SP-49 (cell line): ENCODE measurements around the genes REPS2, RAI2 and ADGRG2.

DNA sequence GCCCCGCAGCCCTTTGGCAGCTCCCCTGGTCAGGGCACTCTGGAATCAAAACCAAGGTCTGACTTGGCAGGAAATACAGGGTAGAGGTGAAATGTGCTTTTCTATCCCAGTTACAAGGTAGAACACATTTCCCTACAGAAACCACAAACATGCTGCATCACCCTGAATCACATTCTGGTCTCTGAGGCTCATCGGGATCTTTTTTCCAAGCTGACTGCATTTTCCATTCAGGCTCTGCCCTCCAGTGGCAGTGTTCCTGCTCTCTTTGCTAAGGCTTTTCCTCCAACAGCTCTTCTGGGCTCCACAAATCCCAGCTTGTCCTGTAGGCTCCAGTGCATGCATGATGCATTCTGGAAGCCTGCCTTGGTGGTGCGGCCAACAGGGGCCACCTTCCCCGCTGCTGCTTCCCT is 24.5 kb downstream of the SYAP1 start:
- PRO-cap, result no peak

GRCh38 chrX:16946281-16947299 is at the start of gene REPS2:
REPS2 (plus strand) TSS chrX:16946658.
- PRO-cap, result no peak

DNA sequence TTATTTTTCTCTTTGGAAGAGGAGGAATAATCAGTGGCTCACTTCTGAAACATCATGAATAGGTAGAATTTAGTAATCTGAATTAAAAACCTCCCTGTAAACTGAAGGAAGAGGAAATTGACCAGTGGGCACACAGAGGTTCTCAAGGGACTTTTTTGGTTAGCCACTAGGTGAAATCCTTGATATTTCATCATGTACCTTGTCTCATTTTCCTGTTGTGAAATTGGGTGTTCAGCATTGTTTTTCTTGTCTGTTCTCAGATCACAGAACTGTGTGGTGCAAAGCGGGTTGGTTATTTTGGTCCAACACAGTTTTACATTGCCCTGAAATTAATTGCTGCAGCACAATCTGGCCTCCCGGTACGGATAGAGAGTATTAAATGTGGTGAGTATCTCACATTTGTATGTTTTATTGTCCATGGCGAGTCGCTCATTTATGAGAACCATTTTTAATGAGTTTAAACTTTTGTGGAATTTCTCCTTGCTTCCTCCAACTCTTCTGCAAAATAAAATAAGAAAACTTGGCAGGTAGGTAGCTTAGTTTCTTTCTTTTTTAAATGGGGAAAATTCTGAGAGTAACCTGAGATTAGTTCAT is 59.6 kb downstream of the REPS2 start:
- PRO-cap, result no peak

DNA sequence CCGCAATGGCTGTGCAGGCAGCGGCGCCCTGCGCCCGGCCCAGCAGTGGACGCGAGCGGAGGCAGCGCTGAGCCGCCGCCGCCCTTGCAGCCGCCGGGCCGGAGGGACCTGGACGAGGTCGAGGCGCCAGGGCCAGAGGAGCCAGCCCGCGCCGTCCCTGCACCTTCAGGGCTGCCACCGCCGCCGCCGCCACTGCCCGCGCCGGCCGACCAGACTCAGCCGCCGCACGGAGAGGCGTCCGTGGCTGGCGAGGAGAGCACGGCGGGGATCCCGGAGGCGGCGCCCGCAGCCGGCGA is 733 bp downstream of the NHS start:
- PRO-cap, result no peak

- PRO-cap, result no peak
These were observed 39.4 kb downstream of the NHS start for GRCh38 chrX:17414252-17414862.

DNA sequence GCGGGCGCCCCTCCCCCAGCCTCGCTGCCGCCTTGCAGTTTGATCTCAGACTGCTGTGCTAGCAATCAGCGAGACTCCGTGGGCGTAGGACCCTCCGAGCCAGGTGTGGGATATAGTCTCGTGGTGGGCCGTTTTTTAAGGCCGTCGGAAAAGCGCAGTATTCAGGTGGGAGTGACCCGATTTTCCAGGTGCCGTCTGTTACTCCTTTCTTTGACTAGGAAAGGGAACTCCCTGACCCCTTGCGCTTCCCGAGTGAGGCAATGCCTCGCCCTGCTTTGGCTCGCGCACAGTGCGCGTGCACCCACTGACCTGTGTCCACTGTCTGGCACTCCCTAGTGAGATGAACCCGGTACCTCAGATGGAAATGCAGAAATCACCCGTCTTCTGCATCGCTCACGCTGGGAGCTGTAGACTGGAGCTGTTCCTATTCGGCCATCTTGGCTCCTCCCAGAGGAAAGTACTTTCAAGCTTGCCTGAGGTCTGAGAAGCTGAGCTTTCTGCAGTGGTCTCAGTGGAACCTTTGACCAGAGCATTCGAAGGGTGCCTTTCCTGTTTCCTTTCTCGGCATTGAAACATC is 49.7 kb downstream of the SCML1 start:
- PRO-cap, result no peak

- PRO-cap, result no peak
These were observed 4.1 kb downstream of the RAI2 start for GRCh38 chrX:17856788-17857568.

DNA sequence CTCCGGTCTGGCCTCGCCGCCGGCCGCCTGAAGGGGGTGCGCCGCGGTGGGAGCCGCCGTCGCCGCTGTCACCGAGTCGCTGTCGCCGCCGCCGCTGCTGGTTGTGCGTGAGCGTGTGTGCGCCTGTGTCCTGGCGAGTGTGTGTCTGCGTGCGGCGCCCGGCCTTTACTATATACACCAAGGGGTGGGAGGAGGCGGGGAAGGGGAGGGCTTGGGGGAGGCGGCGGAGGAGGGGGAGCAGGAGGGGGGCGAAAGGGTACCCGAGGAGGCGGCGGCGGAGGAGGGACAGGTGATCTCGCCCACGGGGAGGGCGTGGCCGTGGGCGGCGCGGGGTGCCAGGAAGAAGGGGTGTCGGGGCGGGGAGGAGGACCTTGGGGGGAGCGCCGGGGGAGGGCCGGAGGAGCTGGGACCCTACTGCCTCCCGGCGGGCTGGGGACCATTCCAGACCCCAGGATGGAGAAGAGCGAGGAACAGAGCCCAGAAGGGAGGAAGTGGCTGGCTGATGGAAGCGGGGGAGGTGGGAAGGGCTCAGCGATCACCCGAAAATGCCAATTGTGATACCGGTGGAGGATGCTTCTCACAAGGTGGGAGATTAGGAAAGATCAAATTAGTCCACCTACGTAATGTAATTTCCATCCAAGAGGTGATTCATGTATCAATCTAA is at the start of gene RAI2:
TSS of gene RAI2 (minus strand) at position 143 of the 664 bp plus-strand sequence.
- PRO-cap, result no peak

DNA sequence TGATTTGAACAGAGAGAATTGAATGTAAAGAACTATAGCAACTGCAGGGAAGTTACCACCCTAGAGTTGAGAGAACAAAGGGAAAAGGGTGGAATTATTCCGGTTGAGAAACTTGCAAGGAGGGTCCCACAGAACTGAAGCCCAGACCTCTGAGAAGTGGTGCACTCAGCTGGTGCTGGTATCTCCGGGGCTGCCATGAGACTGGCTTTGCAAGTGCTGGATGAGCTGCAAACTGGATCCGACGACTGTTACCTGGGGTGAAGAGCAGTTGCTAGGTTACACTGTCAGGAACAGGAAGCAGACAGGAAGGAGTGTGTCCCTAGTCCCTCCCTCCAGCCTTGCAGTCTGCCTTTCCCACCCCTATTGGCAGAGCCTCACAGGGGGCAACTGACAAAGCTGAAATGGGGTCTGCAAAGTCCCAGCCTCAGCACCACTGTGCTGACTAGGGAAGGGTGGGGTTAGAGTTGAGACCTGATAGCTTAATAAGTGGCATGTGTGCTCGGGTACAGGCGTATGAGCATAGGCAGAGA is 17.8 kb downstream of the PPEF1 start:
- PRO-cap, result no peak

DNA sequence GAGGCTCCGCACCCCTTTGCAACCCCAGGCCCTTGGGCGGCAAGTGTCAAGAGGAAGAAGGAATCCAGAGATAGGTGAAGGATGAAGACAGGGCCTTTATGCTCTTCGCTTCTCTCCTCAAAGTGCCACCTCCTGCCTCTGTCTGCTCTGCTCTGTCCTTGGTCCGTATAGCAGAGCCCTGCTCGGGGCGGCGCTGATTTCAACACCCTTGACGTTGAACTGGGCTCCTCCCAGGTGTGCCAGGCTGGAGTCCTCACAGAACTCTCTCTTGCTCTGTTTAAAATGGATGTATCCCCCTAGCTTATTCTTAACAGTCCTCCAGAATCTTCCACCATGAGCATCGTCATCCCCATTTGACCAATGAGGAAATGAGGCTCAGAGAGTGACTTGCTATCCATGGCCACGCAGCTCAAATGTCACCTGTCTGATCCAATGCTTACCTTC is 99.8 kb downstream of the PHKA2 start:
- PRO-cap, result no peak

- PRO-cap, result no peak
These were observed 56.7 kb downstream of the PHKA2 start for GRCh38 chrX:18927227-18927560.

GRCh38 chrX:19121987-19122809 is at the start of gene ADGRG2:
ADGRG2 (minus strand) TSS chrX:19122468.
- PRO-cap, result no peak

DNA sequence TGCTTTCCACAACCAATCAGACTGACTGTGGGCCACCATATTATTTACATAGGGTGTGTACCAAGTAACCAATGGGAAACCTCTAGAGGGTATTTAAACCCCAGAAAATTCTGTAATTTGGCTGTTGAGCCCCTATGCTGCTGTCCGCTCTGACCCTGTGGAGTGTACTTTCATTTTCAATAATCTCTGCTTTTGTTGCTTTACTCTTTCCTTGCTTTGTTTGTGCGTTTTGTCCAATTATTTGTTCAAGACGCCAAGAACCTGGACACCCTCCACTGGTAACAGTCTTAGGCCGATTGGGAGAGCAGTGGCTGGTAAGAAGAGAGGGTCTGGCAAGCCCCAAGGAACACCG is 125.5 kb upstream of the MAP3K15 start:
- PRO-cap, result no peak

GRCh38 chrX:19647481-19647994 is 132.2 kb upstream of the MAP3K15 start:
- PRO-cap, result no peak

- PRO-cap, result no peak
These were observed 51.1 kb downstream of the SH3KBP1 start for GRCh38 chrX:19836084-19836829.

DNA sequence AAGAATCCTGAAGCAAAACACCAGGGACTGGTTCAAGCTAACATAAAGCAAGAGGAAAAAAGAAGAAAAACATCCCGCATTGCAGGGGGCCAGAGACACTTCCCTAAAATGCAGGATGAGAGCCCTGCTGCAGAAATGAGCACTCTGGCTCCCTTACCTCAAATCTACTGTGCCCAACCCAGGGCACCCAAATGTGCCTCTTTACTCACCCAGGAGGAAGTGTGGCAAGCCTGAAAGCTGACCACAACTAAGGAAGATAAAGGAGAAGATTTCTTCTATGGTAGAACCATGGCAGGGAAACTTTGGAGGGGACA is 21.4 kb downstream of the SH3KBP1 start:
- PRO-cap, result no peak

DNA sequence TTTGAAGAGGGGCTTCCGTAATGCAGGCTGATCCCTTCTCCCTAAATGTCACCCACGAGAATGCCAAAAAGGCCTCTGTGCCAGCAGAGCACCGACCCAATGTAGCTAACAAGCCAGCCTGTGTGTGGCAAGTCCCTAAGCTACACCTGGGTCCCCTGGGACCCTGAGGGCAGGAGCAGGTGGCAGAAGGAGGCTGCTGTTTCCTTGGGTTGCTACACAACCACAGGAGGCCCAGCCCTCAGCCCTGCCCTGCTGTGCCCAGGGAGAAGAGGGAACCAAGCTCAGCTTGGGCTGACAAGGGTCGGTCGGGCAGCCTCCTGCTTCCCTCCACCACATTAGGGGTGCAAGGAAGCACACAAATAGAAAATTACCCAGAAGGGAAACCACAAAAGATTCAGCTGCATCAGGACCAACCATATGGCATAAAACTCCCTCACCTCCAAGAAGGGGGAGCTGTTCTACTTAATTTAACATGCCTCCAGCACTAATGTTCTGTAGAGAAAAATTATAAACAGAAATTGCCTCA is 55.4 kb downstream of the MAP7D2 start:
- PRO-cap, result no peak

DNA sequence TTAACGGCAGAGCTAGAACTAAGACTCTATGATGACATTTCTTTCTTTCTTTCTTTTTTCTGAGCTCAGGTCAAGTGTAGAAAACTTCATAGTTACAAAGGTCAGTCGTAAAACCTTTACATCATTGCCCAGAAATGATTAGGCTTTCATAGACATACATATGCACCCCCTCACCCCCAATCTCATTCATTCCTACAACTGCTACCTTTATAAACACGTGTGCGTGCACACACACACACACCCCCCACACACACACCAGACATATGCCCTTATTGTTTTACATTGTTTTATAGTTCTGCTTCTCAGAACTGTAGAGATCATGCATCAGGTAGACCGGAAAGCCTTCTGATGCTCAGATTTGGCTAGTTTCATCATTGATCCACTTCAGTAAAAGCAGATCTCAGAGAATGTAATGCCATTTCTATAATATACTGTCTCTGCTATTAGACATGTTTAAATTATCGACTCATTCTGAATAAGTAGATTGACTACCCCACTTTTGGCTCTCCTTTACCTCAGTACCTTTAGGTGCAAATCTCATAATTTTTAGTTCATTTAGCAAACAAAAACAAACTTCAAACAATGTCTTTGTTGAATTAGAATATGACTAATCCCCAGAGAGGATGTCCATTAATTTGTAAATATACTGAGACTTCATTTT is 5.5 kb downstream of the EIF1AX start:
- PRO-cap, result no peak

GRCh38 chrX:20267706-20268764 is 1.3 kb upstream of the RPS6KA3 start:
- PRO-cap, result no peak

DNA sequence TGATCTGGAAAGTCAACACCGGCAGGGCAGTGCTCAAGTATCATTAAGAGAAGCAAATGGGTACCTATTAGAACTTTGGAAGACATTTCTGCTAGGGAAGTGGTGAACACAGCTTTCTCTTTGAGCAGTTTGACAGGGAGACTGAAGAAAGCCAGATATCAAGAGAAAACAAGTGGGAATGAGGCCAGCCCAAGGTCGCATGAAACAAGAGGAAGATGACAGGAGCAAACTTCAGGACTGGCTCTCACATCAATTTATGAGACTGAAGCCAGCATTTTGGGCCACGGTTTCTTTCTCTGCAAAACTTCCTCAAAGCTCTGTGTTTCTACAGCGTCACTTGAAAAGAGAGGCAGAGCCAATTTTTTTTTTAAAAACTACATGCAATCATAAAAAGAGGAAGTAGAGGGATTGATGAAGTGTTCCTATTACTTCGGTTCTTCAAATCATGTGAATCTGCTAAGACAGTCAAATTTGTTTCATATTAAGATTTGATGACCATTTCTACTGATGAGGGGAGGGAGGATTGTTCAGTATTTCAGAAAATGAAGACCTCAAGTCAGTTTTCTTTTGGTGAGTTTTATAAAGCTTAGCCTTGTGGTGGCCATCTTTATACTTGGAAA is 108.4 kb upstream of the RPS6KA3 start:
- PRO-cap, result no peak